GM12878 (cell line): ENCODE results near the genes RPA3 and ARL4A.

DNA sequence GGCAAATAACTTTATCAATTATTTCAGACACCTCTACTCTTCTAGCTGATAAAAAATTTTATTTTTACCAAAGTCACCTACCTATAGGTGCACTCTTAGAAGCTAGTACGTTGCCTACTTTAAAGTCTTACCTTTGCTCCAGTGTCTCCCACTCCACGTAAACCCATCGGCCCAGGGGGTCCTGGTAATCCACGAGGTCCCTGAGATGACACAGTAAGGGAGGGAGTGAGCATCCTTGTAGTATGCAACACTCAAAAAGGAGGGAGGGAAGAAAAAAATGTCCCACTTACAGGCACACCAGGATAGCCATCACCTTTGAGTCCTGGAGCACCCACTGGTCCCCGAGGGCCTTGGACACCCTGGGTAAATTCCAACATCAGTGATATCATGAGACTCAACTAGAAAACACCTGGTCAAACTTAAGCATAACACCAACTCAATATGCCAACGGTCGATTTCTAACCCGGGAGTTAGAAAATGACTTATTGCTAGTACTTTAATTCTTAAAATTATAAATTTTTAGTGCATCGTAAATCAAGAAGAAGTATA is 103.3 kb downstream of the COL28A1 start:
- RAMPAGE, long total RNA, result no peak
- RRBS, 2 experiments, result no CpG with 5 or more reads among the region's 9 CpGs
CAGE:
- cytosol, long polyA minus RNA, result no peak
- cytosol, long polyA plus RNA, result no peak
- long polyA plus RNA, result no peak
- nucleolus, long total RNA, result no peak
- nucleus, long polyA plus RNA, result no peak
- nucleus, long total RNA, result no peak

GRCh38 chr7:7640269-7640551 is 342 bp upstream of the UMAD1 start:
- RAMPAGE, long total RNA, result start-site peak on the minus strand at chr7:7640422-7640466, 881 and 1,047 reads in 2 replicates
- RRBS, 2 experiments, result no CpG with 5 or more reads among the region's 20 CpGs
CAGE:
- cytosol, long polyA minus RNA, result no peak
- cytosol, long polyA plus RNA, result start-site peak on the minus strand at chr7:7640433-7640465, 809 and 722 reads in 2 replicates
- long polyA plus RNA, result start-site peak on the minus strand at chr7:7640434-7640465, 439 and 546 reads in 2 replicates
- nucleolus, long total RNA, result start-site peak on the minus strand at chr7:7640424-7640441, 24 reads
- nucleus, long polyA plus RNA, result start-site peak on the minus strand at chr7:7640434-7640465, 678 and 596 reads in 2 replicates
- nucleus, long total RNA, result no peak

DNA sequence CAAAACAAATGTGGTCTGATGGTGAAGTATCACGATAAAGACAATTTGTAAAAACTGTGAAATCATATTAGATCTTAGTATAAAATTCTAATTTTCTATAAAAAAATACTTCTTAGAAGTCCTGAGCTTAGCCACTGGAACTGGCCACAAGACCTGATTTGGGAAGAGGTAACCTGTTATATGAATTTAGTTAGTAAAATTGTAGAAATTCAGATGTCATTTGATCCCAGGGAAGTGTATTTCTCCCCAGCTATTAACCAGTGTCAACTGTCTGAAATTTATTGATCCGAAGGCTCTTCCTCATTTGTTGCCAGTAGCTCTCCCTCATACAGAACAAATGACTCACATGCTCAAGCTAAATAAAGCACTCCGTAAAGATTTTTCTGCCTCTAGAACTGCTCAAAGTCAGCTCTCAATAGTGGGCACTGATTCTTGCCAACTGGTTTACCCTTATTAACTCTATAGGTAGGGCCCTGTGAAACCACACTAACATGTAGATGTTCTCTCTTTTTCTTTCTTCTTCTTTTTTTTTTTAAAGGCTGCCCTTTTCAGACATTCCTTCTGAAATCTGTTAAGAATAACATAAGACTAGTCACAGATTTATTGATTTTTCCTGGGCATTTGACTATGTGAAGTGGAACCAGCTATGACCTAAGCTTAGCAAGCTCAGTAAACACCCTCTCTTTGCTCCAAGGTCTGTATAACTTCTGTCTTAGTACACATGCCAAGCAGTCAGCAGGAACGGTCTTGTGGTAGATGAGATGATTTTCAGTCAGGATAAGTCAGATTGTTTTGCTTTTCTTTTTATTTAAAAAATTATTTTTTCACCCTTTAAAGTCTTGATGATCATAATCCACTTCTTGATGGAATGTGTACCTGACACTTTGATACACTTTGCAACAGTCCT is 21.8 kb downstream of the RPA3 start:
- RAMPAGE, long total RNA, result no peak
- RRBS, 2 experiments, result no CpG with 5 or more reads among the region's 4 CpGs
CAGE:
- cytosol, long polyA minus RNA, result no peak
- cytosol, long polyA plus RNA, result no peak
- long polyA plus RNA, result no peak
- nucleolus, long total RNA, result no peak
- nucleus, long polyA plus RNA, result no peak
- nucleus, long total RNA, result no peak

DNA sequence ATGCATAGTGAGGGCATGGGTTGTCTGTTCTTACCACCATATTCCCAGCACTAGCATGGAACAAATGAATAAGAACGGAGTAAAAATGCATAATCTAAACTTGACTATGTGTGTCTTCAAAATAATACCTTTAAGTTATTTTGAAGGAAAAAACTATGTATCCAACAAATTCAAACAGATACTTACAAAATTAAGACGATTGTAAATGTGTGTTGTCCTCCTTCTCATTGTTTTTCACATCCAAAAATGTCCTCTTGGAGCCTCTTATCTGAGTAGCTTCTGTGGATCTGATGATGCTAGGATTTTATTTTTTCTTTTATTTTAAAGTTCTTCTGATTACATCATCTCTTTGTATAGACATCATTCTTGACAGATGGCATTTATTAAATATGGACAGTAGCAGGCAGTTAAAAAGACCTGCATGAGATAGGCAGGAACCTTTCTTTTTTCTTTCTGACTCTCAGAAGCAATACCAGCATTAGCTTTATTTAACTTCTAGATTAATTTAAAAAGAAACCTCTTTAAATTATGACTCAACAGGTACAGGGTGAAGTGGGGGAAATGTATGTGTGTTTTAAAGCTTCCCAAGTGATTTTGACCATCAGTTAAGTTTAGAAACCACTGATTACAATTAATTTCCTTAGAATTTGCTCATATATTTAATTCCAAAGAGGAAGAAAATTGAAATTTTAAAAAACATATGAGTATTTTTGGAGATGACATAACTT is at the start of gene RPA3:
Gene RPA3, minus strand, starts transcription at position 279 of the 728 bp plus-strand sequence.
- RAMPAGE, long total RNA, result no peak
- RRBS, 2 experiments, result no CpG with 5 or more reads among the region's 2 CpGs
CAGE:
- cytosol, long polyA minus RNA, result no peak
- cytosol, long polyA plus RNA, result no peak
- long polyA plus RNA, result no peak
- nucleolus, long total RNA, result no peak
- nucleus, long polyA plus RNA, result no peak
- nucleus, long total RNA, result no peak

DNA sequence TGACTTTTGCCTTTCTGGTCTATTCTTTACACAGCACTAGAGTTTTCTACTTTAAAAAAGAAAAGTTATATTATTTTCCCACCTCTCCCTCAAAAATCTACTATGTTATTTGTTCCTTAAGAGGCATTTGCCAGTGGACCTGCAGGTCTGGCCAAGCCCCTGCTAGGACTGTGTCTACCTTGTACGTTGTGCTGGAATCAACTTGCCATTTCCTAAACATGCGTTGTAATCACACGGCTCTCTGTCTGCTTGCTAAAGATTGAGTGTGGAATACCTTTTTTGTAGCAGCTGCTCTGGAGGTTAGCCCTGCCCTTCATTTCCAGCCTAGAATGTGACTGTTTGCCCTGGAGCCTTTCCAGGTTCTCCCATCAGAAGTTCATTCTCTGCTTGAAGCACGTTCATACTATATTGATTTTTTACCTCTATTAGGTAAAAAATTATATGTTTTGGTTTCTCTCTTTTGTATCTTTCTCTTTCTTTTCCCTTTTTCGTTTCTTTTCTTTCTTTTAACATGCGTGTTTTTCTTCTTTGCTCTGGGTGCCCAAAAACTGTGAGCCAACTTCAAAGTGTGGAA is 111.7 kb upstream of the RPA3 start:
- RAMPAGE, long total RNA, result no peak
- RRBS, 2 experiments, result no CpG with 5 or more reads among the region's 6 CpGs
CAGE:
- cytosol, long polyA minus RNA, result no peak
- cytosol, long polyA plus RNA, result no peak
- long polyA plus RNA, result no peak
- nucleolus, long total RNA, result no peak
- nucleus, long polyA plus RNA, result no peak
- nucleus, long total RNA, result no peak

GRCh38 chr7:7882508-7883111 is 86.0 kb upstream of the GLCCI1 start:
- RAMPAGE, long total RNA, result no peak
- RRBS, 2 experiments, result no CpG with 5 or more reads among the region's 3 CpGs
CAGE:
- cytosol, long polyA minus RNA, result no peak
- cytosol, long polyA plus RNA, result no peak
- long polyA plus RNA, result no peak
- nucleolus, long total RNA, result no peak
- nucleus, long polyA plus RNA, result no peak
- nucleus, long total RNA, result no peak

DNA sequence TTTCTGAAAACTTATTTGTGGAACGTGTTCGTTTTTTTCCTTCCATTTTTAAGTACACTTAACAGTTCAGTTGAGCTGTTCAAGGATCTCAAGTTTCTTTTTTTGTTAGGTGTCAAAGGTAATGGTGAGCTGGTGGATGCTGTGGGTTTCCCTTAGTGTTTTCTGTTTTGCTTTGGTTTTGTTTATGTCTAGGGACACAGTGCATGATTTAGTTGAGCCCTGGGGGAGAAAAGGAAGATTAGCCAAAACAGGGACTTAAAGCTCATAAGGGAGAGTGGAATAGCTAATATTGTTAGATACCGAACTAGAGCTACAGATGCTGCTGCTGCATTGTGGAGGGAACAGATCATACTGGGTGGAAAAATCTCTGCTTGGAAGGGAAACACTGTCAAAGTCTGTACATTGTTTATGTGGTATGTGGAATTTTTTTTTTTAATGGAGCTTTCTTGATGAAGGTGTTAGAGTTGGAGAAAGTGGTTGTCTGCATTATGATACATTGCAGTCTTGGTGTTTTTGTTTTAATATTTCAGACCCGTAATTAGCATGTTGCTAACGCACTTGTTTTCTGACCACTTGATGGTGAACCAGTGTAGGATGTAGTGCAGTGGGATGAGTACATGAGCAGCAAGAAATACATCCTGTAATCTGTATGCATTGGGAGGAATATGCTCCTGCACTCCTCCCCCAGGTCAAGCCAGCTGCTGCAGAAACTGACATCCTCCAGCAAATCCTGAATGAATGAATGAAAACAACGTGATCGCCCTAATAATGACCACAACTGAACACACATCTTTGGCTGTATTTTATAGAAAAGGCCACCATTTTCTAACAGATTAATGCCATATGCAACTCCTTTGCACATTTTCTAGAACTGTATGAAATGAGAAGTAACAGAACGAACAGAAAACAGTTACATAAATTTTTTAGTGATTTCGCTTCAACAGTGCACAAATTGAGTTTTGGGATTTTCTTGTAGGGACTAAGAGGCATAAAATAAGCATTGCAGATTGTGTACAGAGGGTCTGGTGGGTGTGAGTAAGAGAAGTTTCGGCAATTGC is 2.2 kb downstream of the GLCCI1 start:
- RAMPAGE, long total RNA, result no peak
- RRBS, 2 experiments, result no CpG with 5 or more reads among the region's 10 CpGs
CAGE:
- cytosol, long polyA minus RNA, result start-site peak on the plus strand centred at position 618 of the sequence, 8 bp wide, 28 reads
- cytosol, long polyA plus RNA, result no peak
- long polyA plus RNA, result start-site peak on the plus strand centred at position 362 of the sequence, 66 bp wide, 19 and 24 reads in 2 replicates
- nucleolus, long total RNA, result no peak
- nucleus, long polyA plus RNA, result start-site peak on the plus strand centred at position 402 of the sequence, 132 bp wide, 19 and 27 reads in 2 replicates
- nucleus, long total RNA, result no peak

GRCh38 chr7:8128213-8129075 is 133.5 kb downstream of the ICA1 start:
- RAMPAGE, long total RNA, result start-site peak on the minus strand at chr7:8128628-8128889, 22 and 19 reads in 2 replicates
- RRBS, 2 experiments, result no CpG with 5 or more reads among the region's 14 CpGs
CAGE:
- cytosol, long polyA minus RNA, result no peak
- cytosol, long polyA plus RNA, result start-site peak on the minus strand at chr7:8128446-8128486, 131 and 89 reads in 2 replicates; start-site peak on the minus strand at chr7:8128784-8128876, 596 and 519 reads in 2 replicates
- long polyA plus RNA, result start-site peak on the minus strand at chr7:8128448-8129119, 964 and 971 reads in 2 replicates
- nucleolus, long total RNA, result no peak
- nucleus, long polyA plus RNA, result start-site peak on the minus strand at chr7:8128438-8128502, 114 and 31 reads in 2 replicates; start-site peak on the minus strand at chr7:8128784-8128886, 398 and 266 reads in 2 replicates
- nucleus, long total RNA, result no peak

DNA sequence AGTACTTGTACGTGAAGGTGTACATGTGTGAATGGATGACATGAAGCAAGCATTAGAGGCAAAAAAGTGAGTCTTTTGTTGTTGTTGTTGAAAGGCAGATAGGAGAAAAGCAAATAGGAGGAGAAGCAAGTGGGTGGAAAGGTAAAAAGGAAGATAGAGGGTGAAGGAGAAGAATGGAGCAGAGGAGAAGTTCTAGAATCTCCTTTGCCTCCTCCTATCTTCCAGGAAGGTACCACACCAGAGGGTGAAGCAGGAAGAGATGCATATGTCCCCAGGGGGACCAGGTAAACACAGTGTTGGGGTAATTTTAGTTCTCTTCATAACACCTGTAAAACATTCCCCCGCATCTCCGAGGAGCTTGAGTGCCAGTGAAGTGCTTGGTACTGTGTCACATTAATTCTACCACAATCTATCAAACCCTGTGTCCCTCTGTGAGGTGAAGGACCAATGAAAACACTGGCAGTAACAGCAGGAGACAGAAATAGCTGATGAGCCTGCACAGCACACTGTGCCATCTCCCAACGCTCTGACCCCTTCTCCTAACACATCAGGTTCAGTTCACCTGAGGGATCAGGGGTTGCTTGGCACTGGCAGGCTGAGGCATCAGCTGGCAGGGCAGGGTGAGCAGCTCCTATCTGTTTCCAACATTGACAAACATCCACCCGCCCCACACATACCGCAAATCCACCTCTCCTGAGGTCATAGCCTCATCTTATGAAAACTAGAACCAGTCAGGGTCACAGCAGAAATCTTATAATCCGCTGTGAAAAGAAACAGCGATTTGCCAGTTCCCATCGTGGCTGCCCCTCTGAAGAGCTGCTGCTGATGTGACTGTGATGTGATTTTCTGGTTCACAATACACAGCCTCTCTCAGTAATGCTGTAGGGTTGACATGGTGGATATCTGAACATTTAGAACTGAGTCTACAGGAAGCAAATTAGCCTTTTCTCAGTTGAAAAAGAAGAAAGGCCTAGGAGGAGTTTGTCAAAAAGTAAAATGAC is 121.0 kb downstream of the ICA1 start:
- RAMPAGE, long total RNA, result no peak
- RRBS, 2 experiments, result no CpG with 5 or more reads among the region's 9 CpGs
CAGE:
- cytosol, long polyA minus RNA, result no peak
- cytosol, long polyA plus RNA, result no peak
- long polyA plus RNA, result no peak
- nucleolus, long total RNA, result no peak
- nucleus, long polyA plus RNA, result no peak
- nucleus, long total RNA, result no peak

DNA sequence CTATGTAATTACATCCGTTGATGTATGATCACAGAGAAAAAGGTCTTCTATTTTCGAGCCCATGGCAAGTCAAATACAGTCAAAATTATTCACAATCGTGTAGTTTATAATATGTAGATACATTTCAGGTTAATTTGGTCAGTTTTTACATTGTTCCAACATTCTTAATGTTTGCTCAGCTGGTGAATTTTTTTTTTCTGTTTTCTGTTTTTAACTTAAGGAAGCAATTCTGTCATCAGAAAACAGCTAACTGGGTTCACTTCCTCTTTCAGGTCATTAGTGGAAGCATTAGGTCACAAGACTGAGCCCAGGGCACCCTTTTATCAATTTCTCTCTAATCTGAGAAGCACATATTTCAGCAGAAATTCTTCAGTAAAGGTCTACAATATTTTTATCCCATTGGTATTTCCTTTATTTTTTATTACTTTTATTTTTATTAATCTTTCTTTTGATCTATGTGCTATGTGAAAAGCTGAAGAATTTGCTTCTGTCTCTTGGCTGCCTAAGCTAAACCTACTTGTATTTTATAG is 84.8 kb downstream of the ICA1 start:
- RAMPAGE, long total RNA, result no peak
- RRBS, 2 experiments, result no CpG with 5 or more reads among the region's 3 CpGs
CAGE:
- cytosol, long polyA minus RNA, result no peak
- cytosol, long polyA plus RNA, result no peak
- long polyA plus RNA, result no peak
- nucleolus, long total RNA, result no peak
- nucleus, long polyA plus RNA, result no peak
- nucleus, long total RNA, result no peak

- RAMPAGE, long total RNA, result no peak
- RRBS, 2 experiments, result no CpG with 5 or more reads among the region's 12 CpGs
CAGE:
- cytosol, long polyA minus RNA, result no peak
- cytosol, long polyA plus RNA, result no peak
- long polyA plus RNA, result no peak
- nucleolus, long total RNA, result no peak
- nucleus, long polyA plus RNA, result no peak
- nucleus, long total RNA, result no peak
Observed at GRCh38 chr7:8214220-8215121, 47.5 kb downstream of the ICA1 start.

DNA sequence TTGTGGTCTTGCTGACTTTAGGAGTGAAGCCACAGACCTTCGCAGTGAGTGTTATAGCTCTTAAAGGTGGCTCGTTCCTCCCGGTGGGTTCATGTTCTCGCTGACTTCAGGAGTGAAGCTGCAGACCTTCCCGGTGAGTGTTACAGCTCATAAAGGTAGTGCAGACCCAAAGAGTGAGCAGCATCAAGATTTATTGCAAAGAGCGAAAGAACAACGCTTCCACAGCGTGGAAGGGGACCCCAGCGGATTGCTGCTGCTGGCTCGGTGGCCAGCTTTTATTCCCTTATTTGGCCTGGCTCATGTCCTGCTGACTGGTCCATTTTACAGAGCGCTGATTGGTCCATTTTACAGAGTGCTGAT is 1067.6 kb downstream of the NDUFA4 start:
- RAMPAGE, long total RNA, result no peak
- RRBS, 2 experiments, result 65% methylated on average over 2 of the region's 11 CpGs; no CpG with 5 or more reads in 1 of the 2 experiments
CAGE:
- cytosol, long polyA minus RNA, result no peak
- cytosol, long polyA plus RNA, result no peak
- long polyA plus RNA, result no peak
- nucleolus, long total RNA, result no peak
- nucleus, long polyA plus RNA, result no peak
- nucleus, long total RNA, result no peak

GRCh38 chr7:10974054-10974747 is 529 bp downstream of the PHF14 start:
- RAMPAGE, long total RNA, result no peak
- RRBS, 2 experiments, result 2 to 4% methylated on average over 11 of the region's 41 CpGs
CAGE:
- cytosol, long polyA minus RNA, result no peak
- cytosol, long polyA plus RNA, result no peak
- long polyA plus RNA, result no peak
- nucleolus, long total RNA, result start-site peak on the plus strand at chr7:10974048-10974224, 27 reads
- nucleus, long polyA plus RNA, result start-site peak on the plus strand at chr7:10974144-10974239, 20 and 33 reads in 2 replicates
- nucleus, long total RNA, result no peak

DNA sequence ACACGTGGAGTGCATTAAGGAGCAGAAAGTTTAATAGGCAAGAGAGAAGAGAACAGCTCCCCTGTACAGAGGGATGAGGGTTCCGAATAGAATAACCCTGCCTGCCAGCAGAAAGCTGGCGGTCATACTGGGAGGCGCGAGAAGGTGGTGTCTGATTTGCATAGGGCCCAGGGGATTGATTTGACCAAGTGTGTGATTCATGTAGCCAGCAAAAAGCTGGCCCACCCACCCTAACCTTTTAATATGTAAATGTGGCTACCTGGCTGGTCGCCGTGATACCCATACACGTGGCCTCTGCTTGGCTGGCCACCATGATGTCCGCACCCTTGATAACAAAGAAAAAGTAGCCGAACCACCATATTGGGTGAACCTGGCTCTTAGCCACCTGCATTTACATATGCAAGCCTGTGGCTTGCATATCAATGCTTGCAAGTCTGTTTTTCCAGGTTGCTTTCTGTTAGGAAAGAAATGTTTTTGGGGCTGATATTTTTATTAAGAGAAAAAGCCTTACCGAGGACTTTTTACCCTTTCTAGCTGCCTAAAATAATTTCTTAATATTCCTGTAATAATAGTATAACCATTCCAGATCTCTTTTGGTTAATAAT is 20.5 kb upstream of the VWDE start:
- RAMPAGE, long total RNA, result no peak
- RRBS, 2 experiments, result no CpG with 5 or more reads among the region's 11 CpGs
CAGE:
- cytosol, long polyA minus RNA, result no peak
- cytosol, long polyA plus RNA, result no peak
- long polyA plus RNA, result no peak
- nucleolus, long total RNA, result no peak
- nucleus, long polyA plus RNA, result no peak
- nucleus, long total RNA, result no peak

DNA sequence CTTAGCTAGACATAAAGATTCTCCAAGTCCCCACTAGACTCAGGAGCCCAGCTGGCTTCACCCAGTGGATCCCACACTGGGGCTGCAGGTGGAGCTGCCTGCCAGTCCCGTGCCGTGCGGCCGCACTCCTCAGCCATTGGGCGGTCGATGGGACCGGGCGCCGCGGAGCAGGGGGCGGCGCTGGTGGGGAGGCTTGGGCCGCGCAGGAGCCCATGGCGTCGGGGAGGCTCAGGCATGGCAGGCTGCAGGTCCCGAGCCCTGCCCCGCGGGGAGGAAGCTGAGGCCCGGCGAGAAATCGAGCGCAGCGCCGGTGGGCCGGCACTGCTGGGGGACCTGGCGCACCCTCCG is 14.5 kb upstream of the SCIN start:
- RAMPAGE, long total RNA, result no peak
- RRBS, 2 experiments, result no CpG with 5 or more reads among the region's 28 CpGs
CAGE:
- cytosol, long polyA minus RNA, result no peak
- cytosol, long polyA plus RNA, result no peak
- long polyA plus RNA, result no peak
- nucleolus, long total RNA, result no peak
- nucleus, long polyA plus RNA, result no peak
- nucleus, long total RNA, result no peak

DNA sequence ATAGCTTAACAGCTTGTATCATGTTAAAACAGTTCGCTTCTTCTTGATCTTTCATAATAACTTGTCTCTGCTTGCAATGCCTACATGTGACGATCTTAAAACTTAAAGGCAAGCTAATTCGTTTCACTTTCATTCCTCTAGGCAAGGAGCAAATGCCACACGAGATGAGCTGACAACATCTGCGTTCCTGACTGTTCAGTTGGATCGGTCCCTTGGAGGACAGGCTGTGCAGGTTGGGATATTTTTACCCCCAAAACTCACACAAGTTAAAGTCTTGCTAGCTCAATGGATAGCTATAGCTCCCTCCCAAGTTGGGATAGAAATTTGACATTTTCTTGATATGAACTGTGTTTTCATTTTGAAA is 51.5 kb upstream of the ARL4A start:
- RAMPAGE, long total RNA, result no peak
- RRBS, 2 experiments, result no CpG with 5 or more reads among the region's 6 CpGs
CAGE:
- cytosol, long polyA minus RNA, result no peak
- cytosol, long polyA plus RNA, result no peak
- long polyA plus RNA, result no peak
- nucleolus, long total RNA, result no peak
- nucleus, long polyA plus RNA, result no peak
- nucleus, long total RNA, result no peak

DNA sequence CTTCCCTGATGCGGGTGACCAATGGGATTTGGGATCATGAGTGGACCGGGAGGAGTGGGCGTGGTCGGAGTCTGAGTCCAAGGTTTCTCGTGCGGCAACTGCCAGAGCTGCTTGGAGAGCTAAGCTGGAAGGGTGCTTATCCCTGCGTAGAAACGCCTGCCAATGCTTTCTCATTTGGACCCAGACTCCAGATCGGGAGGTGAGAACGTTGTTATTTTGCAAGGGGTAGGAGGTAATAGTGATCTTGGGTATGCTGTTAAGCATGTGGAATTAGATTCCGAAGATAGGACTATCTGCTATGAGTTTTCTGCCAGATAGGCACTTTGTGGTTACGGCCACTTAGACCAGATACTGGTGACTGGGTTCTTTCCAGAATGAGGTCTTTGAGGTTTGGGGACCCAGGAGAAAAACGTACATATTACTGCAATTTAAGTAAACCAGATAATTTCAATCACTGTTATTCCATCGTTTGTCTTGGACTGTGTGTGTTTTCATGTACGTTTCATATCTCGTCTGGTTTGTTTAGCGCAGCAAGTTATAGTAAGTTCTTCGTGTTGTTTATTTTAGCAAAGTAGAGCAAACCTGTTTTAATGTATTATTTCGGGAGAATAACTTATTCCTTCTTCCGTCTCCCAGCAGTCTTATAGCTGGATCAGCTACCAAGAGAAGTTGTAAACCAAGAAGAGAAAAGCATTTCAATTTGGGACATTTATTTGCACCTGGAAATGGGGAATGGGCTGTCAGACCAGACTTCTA is at the start of gene ARL4A:
Gene ARL4A, plus strand, starts transcription at position 104 of the 756 bp plus-strand sequence.
- RAMPAGE, long total RNA, result no peak
- RRBS, 2 experiments, result no CpG with 5 or more reads among the region's 20 CpGs
CAGE:
- cytosol, long polyA minus RNA, result no peak
- cytosol, long polyA plus RNA, result no peak
- long polyA plus RNA, result no peak
- nucleolus, long total RNA, result no peak
- nucleus, long polyA plus RNA, result no peak
- nucleus, long total RNA, result no peak

- RAMPAGE, long total RNA, result no peak
- RRBS, 2 experiments, result no CpG with 5 or more reads among the region's 5 CpGs
CAGE:
- cytosol, long polyA minus RNA, result no peak
- cytosol, long polyA plus RNA, result no peak
- long polyA plus RNA, result no peak
- nucleolus, long total RNA, result no peak
- nucleus, long polyA plus RNA, result no peak
- nucleus, long total RNA, result no peak
Observed at GRCh38 chr7:15683950-15684415, 2.5 kb downstream of the MEOX2 start.

DNA sequence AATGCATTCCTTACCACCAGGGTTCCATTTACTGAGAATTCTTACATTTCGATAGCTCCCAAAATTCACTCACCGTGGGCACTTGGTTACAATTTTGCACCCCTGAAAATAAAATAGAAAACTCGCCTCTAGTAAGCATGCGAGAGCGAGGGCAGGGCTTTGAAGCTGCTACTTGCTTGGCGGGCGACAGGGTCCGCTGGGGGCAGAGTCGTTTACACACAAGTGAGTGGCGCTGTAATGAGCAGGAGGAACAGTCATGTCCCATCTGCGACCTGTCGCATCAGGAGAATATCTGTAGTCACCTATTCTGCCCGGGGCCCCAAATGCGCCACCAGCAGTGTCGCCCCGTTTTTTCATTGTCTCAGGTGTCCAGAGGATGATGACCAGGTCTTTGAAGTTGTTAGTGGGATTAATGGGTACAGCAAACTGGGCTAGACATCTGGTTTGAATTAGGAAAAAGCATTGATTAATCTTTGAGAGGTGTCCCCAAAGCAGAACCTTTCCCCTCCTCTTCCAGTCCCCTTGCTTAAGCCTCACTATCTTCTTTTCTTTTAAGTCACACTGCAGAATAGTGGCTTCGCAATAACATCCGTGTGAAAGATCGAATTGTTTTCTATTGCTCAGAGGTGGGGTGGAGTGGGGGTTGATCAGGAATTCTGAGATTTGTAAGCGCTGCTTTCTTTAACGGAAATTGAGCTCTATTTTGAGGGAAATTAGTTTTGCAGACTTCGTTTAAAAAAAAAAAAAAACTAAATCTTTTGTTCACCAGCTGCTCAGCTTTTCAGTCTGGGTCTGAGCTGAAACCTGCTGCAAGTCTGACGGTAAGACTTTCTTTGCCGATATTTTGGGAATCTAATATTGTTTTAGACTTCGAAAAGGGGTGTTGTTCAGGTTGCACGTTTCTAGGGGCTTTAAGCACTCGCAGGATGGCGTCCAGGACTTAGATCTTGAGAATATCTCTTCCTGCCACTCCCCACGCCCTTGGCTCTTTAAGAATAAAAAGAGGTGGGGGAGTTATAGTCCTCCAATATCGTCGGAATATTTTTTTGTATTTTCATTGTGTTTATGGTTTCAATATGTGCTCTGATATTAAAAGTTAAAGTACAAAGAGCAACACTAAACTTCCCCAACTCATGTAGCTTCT is 1.5 kb upstream of the MEOX2 start:
- RAMPAGE, long total RNA, result no peak
- RRBS, 2 experiments, result no CpG with 5 or more reads among the region's 31 CpGs
CAGE:
- cytosol, long polyA minus RNA, result no peak
- cytosol, long polyA plus RNA, result no peak
- long polyA plus RNA, result no peak
- nucleolus, long total RNA, result no peak
- nucleus, long polyA plus RNA, result no peak
- nucleus, long total RNA, result no peak

DNA sequence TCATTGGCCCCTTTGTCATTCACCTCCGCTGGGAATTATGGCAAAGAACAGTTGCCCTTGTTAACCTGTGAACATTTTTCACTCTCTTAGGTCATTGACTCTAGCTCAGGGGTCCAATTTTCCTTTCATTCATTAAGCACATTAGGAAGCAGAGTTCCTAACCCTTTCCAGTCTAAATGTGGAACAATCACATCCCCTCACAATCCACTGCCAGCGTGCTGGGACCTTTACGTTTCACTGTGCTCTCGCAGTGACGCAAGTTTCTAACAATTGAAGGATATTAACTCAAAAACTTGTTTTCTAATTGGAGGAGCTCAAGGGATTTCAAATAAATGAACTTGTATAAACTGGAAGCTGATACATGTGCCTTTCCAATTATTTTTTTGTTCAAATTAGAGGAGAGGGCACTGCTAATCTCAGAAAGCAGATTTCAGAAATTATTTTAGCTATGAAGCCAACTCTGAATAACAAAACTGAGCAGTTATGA is 79.3 kb upstream of the MEOX2 start:
- RAMPAGE, long total RNA, result no peak
- RRBS, 2 experiments, result no CpG with 5 or more reads among the region's 5 CpGs
CAGE:
- cytosol, long polyA minus RNA, result no peak
- cytosol, long polyA plus RNA, result no peak
- long polyA plus RNA, result no peak
- nucleolus, long total RNA, result no peak
- nucleus, long polyA plus RNA, result no peak
- nucleus, long total RNA, result no peak